ENCODE measurements around the gene KIN.

- RRBS = 2% methylated on average over 3 of the region's 21 CpGs
These were observed 1.0 kb downstream of the ITIH5 start for GRCh38 chr10:7665471-7666417.

DNA sequence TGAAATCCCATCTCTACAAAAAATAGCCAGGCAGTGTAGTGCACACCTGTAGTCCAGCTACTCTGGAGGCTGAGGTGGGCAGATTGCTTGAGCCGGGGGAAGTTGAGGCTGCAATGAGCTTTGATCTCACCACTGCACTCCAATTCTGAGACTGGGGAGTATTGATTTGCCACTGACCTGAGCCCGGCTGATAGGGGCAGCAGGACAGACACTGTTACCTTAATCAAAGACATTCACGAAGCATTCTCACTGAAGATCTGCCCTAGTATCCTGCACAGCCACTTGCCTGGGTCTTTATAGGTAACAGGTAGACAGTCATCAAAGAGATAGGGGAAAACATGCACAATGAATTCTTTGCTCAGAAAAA is 558 bp upstream of the ITIH2 start:
- RRBS = 84% methylated on average over 2 of the region's 3 CpGs

- RRBS = under 1% methylated on average over 15 of the region's 57 CpGs
These were observed at the start of gene KIN for GRCh38 chr10:7787416-7788274. TSS of gene KIN (minus strand) at chr10:7787993.

- RRBS = no CpG with 5 or more reads among the region's 6 CpGs
These were observed 7.7 kb downstream of the ATP5F1C start for GRCh38 chr10:7795508-7796265.

DNA sequence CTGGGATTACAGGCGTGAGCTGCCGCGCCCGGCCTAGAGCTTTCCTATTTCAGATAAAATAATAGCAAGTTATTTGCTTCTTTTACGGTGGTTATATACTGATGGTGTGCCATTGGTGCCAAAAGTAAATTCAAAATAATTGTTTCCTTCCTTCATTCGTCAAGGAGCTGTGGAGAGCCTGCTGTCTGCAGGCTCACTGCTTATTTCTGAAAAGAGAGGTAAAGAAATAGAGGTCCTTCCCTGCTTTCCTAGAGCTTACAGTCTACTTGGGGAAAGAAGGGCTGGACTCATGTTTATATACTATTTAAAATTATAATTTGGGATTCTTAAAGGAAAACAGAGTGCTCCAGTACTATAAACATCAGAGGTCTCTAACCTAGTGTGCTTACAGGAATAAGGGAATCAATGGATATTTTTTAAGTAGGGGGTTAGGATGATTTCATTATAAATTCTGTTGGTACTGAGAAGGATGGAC is 22.8 kb downstream of the TAF3 start:
- RRBS = no CpG with 5 or more reads among the region's 6 CpGs

- RRBS = no CpG with 5 or more reads among the region's 38 CpGs
These were observed 1.8 kb upstream of the GATA3 start for GRCh38 chr10:8052393-8053297.

GRCh38 chr10:8055389-8056578 is 1.3 kb downstream of the GATA3 start:
- RRBS = 12% methylated on average over 14 of the region's 91 CpGs

- RRBS = no CpG with 5 or more reads among the region's 15 CpGs
These were observed 2.5 kb downstream of the GATA3 start for GRCh38 chr10:8056784-8057525.

DNA sequence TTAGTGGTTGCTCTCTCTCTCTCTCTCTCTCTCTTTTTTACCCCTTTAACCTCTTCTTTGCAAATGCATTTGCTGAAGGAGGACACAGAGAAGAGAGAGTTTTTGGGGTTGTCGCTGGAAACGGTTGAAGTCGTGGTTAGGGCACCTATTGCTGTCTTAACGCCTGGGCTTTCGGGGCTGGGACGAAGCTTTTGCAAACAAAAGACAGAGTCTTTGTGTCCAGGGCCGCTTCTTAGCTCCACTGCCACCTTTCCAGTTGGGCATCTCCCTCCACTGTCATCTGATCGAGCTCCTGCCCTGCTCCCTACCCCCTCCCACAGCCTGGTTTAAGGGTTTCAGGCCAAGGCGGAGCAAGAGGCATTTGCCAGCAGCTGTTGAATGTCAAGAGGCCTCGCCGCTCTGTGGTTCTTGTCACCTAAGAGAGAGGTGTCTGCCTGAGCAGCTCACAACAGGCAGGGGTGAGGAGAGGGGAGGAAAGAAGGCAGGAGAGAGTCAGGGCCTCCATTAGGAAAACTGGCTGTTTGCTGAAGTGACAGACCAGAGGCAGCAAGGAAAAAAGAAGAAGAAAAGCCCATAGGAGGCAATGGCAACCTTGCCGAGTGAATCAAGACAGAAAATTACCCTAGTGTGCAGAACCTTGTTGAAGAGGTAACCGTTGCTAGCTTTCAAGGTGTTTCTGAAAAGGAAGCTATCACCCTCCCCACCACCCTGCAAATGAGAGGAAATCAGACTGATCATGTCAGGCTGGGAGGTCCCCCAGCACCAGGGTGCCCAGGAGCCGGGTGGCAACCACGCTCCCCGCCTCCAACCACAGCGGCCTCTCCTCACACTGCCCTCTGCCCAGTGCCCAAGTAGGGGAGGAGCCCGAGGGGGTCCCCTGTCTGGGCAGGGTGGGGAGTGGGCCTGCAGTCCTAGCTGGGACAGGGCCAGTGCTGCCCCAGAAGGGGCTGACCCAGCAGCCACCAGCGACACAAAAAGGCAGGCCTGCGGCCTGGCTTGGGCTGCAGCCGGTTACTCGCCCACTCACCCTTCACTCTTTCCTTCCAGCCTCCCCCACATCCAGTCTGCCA is 6.9 kb downstream of the GATA3 start:
- RRBS = no CpG with 5 or more reads among the region's 22 CpGs

GRCh38 chr10:8366088-8366775 is 311.7 kb downstream of the GATA3 start:
- RRBS = 32% methylated on average over 4 of the region's 17 CpGs

GRCh38 chr10:8407162-8407619 is 352.7 kb downstream of the GATA3 start:
- RRBS = no CpG with 5 or more reads among the region's 2 CpGs

- RRBS = no CpG with 5 or more reads among the region's 11 CpGs
These were observed 380.8 kb downstream of the GATA3 start for GRCh38 chr10:8435140-8435903.

- RRBS = no CpG with 5 or more reads among the region's 9 CpGs
These were observed 539.6 kb downstream of the GATA3 start for GRCh38 chr10:8594131-8594498.

- RRBS = no CpG with 5 or more reads among the region's 3 CpGs
These were observed 915.5 kb downstream of the GATA3 start for GRCh38 chr10:8969910-8970458.

GRCh38 chr10:10213164-10213961 is 804.3 kb upstream of the CELF2 start:
- RRBS = no CpG with 5 or more reads among the region's 13 CpGs

- RRBS = no CpG with 5 or more reads among the region's 40 CpGs
These were observed 722.8 kb upstream of the CELF2 start for GRCh38 chr10:10294494-10295636.

GRCh38 chr10:10605741-10606346 is 411.8 kb upstream of the CELF2 start:
- RRBS = no CpG with 5 or more reads among the region's 7 CpGs

DNA sequence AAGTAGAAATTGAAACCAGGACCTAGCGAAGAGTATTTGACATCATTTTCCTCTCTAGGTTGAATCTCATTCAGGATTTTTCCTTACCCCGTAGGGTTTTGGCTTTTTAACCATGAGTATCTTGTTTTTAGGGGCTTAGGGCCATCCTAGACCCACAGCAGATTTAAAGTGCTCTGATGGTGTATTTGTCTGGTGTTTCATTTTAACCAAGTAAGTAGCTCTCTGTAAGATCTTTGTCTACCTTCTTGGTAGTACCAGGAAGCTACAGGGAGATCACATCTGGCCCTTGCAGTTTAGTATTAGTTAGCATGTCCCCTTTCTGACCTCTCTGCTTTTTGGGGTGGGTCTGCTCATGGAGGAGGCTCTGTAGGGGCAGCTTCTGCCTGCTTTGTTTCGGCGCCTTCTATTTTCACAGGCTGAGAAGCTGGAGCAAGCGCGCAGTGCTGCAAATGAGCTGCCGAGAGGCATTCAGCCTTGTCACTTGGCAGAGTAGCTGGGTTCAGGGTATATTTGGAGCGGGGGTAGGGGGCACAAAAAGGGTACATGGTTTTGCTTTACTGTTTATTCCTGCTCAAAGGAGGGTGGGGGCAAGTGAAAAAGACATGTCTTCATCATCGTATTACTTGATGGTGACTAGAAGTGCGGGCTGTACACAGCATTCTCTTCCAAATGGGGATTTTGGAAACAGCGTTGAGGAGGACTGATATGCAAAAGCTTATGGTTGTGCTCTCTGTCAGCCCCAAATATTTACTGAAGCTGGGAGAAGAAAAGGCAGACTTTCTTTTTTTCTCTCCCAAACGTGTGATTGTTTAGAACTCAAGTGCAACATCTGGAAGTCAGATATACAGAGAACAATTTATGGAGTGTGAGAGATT is 146.3 kb downstream of the CELF2 start:
- RRBS = no CpG with 5 or more reads among the region's 12 CpGs

- RRBS = no CpG with 5 or more reads among the region's 7 CpGs
These were observed 173.6 kb downstream of the CELF2 start for GRCh38 chr10:11191281-11191711.

GRCh38 chr10:11280777-11281909 is 263.5 kb downstream of the CELF2 start:
- RRBS = no CpG with 5 or more reads among the region's 24 CpGs

Data from skeletal muscle cell (primary cell).